Measurements from ENCODE around the genes TAS1R2 and ALDH4A1.

- PRO-cap = no peak
These were observed 66.5 kb upstream of the IGSF21 start for GRCh38 chr1:18041036-18041493.

GRCh38 chr1:18111589-18112090 lies 4.0 kb downstream of the IGSF21 start:
- PRO-cap = no peak

DNA sequence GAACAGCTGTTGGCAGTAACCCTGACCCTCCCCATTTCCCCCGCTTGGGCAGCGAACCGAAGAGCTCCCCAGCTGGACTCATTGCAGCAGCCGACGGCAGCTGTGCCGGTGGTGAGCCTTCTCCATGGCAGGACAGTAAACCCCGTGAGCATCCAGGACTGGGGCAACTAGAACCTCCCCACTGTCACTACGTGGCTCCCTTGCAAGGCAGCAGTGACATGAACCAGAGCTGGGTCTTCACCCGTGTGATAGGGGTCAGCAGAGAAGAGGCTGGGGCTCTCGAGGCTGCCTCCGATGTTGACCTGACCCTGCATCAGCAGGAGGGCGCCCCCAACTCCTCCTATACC lies 661 bp downstream of the KLHDC7A start:
- PRO-cap = no peak

- PRO-cap = no peak
These were observed at the start of gene TAS1R2 for GRCh38 chr1:18859491-18859905. TSS of gene TAS1R2 (minus strand) at chr1:18859660.

DNA sequence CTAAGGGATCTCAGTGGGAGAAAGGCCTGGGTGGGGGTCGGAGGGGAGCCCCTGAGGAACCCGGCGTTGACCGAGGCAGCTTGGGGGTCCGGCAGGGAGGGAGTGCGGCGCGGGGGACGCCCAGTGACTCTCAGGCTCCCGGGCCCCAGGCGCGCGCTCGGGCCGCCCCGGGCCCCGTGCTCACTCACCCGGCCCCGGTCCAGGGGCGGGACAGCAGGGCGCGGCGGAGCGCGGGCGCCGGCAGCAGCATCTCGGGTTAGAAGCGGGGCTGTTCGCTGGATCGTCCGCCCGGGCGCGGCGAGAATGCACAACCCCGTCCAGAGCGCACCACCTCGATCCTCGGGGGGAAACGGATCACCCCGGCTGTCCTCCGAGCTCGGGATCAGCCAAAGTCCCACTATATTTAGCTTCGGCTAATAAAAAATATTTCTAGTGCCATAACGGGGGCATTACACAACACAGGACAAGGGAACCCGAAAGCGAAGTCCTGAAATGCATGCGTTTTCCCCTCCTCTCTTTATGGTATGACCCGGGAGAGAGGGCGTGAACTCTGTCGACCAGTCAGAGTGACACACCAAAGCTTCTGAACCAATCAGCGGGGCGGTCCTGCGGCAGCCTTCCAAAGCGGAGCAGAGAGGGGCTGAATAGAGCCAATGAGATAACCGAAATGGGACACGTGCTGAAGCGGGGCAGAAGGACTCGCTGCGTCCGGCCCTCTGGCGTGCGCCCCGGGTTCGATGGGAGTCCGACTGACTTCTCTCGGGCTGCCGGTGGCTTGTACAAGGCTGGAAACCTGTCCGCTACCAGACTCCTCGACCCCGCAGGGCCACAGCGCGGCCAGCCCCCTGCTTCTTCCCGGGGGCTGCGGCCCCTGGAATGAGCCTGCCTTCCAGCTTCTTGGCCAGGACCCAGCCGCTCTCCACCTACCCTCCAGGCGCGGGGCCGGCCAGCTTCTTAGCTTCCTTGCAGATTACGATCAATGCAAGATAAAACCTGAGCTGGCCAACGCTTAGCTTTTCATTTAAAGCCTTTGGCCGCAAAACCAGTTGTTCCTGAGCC lies at the start of gene ALDH4A1:
Gene ALDH4A1 (minus strand): TSS at position 282 of the 1,059 bp plus-strand sequence.
- PRO-cap = unidirectional peak, minus-strand start at position 253 of the sequence; bidirectional peak, plus-strand start at position 742 of the sequence, minus-strand start at position 517 of the sequence

- PRO-cap = no peak
These were observed 18.1 kb downstream of the IFFO2 start for GRCh38 chr1:18938469-18938677.

DNA sequence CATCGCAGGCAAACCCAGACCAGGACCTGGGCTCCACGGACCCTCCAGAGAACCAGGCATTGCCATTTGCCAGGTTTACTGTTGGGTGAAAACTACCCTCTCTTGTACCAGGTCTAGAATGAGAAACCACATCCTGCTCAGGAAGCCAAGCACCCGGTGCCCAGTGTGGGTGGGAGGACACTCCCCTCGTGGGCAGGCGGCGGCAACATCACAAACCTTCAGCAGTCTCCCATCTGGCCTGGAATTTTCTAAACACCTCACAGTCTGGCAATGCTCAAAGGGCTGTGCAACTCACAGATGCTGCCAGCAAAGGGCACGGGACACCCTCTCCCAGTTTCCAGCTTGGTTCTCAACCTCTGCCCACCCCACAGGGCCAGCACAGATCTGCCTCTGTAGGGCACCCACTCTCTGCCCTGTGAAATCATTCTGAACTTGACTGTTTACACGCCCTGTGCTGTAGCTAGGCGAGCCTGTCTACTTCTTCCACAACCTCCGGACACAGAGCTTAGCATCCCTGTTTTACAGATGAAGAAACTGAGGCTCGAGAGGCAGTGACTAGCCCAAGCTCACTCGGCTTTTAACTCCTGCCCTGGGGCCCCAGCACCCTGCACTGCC lies 7.9 kb downstream of the IFFO2 start:
- PRO-cap = no peak

GRCh38 chr1:18951317-18952612 lies 4.7 kb downstream of the IFFO2 start:
- PRO-cap = no peak

GRCh38 chr1:19071799-19072529 lies 115.5 kb upstream of the IFFO2 start:
- PRO-cap = no peak

DNA sequence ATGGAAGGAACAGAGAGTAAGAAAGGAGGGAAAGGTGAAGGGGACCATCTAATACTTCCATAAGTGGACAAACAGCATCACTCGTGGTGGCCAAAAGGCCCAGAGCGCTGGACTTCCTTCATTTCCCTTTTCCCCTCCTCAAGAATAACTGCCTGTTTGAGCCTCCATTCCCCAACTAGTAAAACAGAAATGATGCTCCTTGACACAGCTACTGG lies 111.2 kb downstream of the UBR4 start:
- PRO-cap = no peak

DNA sequence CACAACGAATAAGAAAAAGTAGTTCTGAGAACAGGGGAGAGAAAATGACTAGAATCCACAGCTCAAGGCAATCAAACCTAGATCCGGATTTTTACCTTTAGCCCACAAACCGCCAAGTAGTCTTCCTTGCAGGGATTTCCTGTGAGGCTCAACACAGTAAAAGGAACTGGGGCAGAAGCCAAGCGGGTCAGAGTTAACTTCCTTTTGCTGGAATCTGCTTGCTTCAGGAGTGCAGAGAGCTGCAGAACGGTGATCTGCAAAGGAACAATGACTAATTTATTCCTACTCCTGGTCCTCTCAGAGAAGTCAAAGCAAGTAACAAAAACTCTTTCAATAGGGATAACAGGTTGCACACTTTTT lies 53.4 kb downstream of the UBR4 start:
- PRO-cap = no peak

- PRO-cap = no peak
These were observed 47.7 kb downstream of the UBR4 start for GRCh38 chr1:19162386-19162815.

GRCh38 chr1:19164788-19165029 lies 45.4 kb downstream of the UBR4 start:
- PRO-cap = no peak

DNA sequence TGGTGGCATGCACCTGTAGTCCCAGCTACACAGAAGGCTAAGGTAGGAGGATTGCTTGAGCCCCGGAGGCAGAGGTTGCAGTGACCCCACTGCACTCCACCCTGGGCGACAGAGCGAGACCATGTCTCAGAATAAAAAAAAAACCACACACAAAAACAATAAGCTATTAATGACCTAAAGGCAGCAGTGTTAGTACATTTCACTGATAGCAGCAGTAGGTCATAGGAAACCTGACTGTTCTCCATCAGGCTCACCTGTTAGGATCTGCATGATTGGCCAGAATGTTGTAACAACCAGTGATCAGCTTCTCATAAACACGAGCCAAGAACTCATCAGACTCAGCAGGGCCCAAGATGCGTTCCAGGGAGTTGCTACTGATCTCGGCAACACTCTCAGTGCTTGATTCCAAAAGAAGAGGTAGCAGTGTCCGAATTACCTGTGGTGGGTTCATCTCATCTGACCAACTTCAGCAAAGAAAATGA lies 43.3 kb downstream of the UBR4 start:
- PRO-cap = no peak

- PRO-cap = no peak
These were observed 8.6 kb downstream of the UBR4 start for GRCh38 chr1:19201503-19201899.

GRCh38 chr1:19209273-19209949 lies 655 bp downstream of the UBR4 start:
- PRO-cap = bidirectional peak, plus-strand start at chr1:19210037, minus-strand start at chr1:19209722

DNA sequence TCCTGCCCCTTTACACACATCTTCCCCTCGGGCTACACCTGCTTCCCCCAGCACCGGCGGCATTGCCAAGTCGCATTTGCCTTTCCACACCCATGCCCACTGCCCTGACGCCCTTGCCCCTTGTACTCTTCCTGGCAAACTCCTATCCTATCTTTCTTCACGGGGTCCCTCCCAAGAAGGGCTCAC lies 15.7 kb downstream of the AKR7A3 start:
- PRO-cap = no peak

DNA sequence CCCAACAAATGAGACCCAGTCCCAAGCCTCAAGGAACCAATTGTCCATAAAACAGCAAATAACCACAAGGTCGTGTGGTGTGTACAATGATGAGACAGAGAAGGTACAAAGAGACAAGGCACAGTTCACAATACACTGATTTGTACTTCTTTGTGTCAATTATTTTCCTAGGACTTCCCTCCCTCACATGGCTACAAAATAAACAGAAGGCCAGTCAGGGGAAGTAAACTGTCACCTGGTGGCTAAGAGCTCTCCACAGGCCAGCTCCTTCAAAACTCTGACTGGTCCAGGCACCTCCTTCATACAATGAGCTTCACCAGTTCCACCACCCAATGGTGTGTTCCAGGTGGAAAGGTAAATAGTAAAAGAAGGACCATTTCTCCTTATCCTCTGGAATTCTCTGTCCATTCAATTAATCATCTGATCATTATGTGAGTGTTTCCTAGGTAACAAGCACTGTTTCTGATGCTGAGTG lies 60.4 kb downstream of the CAPZB start:
- PRO-cap = no peak

- PRO-cap = no peak
These were observed 39.5 kb downstream of the CAPZB start for GRCh38 chr1:19445719-19446289.

DNA sequence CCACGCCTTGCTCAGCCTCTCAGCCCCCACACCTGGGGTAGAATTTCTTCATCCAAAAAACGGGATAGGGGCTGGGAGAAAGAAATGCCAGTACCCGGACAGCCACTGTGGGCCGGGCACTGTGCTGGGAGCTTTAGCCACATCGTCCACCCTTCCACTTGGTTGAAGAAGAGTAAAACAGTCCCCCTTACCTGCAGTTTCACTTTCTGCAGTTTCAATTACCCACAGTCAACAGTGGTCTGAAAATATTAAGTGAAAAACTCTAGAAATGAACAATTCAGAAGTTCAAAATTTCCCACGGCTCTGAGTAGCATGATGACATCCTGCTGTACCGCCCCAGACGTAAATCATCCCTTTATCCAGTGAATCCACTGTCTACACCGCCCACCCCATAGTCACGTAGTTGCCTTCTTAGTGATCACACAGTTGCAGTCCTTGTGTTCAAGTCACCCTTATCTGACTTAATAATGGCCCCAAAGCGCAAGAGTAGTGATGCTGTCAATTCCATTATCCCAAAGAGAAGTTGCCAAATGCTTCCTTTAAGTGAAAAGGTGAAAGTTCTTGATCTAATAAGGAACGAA lies 25.8 kb downstream of the CAPZB start:
- PRO-cap = no peak